ENCODE measurements around a stretch of chr11.

DNA sequence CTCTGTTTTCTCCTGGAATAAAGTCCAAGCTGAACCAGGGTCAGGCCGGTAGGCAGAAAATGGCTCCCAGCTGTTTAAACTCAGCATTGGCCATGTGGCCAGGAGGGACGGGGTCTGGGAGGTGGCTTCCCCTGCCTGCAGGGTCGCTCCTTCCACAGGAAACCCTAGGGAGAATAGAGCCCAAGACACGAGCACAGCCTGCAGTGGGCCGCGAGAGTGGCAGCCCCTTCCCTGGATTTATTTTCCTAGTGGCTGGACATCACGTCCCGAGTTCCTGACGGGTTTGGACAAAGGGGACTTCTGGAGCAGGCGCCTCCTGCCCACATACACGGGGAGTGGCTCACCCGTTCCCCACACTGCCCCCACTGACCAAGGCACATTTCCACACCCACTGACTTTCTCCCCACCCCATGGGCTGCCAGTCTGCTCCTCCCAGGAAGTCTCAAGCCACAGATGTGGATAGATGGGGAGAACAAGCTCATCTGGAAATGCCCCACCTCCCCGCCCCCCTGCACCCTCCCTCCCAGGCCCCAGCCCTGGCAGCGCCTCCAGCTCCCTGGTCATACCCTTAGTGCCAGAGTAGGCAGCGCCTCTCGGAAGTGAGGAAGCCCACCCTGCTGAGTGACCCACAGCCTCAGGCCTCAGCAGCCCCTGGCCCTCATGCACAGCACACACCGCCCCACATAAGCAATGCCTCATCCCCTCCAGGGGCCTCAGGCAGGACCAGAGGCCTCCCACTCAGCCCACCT lies 34.0 kb upstream of the FADD start:
- RRBS, result no CpG with 5 or more reads among the region's 17 CpGs

DNA sequence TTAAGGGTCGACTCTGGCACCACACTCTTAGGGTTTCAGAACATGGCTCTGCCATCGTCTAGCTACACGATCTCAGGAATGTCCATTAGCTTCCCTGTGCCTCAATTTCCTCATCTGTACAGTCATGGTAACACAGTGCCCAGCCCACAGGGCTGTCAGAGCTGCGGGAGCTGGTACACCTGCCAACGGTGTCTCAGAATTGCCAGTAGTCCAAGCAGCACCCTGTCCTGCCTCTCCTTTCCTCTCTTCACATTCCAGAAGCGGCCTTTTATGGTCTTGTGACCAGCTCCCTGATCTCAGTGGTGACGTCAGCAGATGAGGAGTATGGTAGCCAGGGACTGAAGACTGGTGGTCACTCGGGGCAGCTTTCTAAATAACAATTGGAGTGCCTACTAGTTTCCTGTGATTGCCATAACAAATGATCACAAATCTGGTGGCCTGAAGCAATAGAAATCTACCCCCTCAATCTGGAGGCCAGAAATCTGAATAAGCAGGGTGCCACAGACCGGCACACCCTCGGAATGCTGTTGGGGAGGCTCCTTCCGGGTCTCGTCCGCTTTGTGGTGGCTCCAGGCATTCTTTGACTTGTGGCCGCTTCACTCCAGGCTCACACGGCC lies 2.0 kb downstream of the FADD start:
- RRBS, result no CpG with 5 or more reads among the region's 15 CpGs

DNA sequence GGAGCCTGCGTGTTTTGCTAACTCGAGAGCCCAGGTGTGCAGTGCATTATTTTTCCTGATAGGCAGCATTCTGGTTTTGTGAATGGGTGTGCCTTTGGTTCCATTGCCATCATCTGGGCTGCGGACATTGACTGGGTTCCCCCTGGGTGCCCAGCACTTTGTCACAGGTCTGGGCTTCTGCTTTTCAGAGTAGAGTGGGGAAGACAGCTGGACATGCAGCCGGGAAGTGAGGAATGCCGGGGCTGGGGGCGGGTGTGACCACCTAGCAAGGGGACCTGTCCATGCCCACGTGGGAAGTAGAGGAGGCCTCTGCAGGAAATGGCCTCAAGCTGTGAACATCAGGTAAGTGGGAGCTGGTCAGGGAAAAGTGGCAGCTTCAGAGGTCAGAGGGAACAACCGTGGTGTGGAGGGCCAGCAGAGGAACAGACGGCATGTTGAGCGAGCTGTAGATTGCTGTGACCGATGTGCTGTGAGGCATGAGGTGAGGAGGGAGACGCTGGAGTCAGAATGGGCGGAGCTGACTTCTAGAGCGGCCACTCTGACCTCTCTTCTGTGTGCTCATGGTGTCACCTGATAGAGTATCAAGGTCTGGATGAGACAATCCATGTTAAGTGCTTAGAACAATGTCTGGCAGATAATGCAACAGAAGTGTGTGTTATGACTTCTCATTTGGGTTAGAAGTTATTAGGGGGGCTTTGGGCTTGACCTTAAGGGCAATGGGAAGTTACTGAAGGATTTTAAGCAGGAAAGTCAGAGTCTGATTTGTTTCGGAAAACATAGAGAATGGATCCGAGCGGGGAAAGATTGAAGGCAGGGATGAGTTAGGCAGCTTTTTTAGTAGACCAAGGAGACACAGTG lies 42.4 kb downstream of the PPFIA1 start:
- RRBS, result no CpG with 5 or more reads among the region's 17 CpGs

DNA sequence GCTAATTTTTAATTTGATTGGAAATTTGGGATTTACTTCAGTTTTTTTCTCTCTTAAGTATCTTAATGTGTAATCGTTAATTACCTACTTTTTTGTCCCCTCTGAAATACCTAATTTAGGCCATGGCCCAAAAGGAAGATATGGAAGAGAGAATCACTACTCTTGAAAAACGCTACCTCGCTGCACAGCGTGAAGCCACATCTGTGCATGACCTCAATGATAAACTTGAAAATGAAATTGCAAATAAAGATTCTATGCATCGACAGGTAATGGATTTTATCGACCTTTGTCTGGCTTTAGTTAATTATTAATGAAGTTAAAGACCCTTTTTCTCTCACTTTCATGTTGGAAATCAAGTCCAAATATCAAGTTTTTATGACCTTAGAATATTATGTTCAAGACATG lies 59.6 kb downstream of the PPFIA1 start:
- RRBS, result no CpG with 5 or more reads among the region's 6 CpGs

DNA sequence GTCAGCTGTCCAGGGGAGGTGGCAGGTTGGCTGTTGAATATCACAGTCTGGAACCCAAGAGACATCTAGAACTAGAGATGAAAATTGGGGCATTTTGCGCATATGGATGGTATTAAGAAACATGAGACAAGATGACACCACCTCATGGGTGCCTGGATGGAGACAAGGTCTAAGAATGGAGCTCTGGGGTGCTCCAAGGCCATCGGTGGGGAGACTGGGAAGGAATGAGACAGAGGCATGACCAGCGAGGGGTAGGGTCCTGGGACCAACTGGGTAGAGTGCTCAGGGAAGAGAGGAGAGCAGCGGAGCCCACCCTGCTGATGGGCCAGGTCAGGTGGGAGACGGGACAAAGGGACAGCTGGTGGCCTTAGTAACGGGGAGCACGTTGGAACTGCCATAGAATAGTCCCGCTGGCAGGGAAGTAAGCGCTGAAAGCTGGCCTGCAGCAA lies 56.8 kb upstream of the CTTN start:
- RRBS, result no CpG with 5 or more reads among the region's 9 CpGs

- RRBS, result 96% methylated on average over 2 of the region's 11 CpGs
These were observed 30.5 kb downstream of the CTTN start for GRCh38 chr11:70428844-70429212.

- RRBS, result 40% methylated on average over 6 of the region's 25 CpGs
These were observed 230.7 kb downstream of the CTTN start for GRCh38 chr11:70628768-70629601.

DNA sequence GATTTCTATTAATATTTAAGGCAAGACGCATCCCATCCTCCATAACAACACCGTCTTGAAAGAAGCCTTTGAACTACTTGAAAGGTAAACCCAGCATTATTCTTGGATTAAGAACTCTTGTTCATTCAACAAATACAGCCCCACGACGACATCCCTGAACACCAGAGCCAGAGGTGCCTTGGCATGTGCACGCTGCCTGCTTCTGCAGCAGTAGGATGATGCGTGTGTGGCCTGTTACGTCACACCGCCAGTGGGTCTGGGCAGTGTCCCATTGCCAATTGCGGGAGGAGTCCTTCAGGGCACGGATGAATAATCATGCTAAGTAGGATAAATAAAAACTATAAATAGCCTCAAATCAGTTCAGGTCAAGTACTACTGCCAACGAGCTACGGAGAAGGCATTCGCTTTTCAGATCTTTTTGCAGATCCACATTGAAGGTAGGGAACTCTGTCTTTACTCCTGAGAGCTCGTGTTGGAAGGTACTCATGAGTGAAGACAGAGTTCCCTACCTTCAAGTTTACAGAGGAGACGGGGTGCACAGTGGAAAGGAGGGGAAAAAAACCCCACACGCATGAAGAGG lies 380.4 kb downstream of the SHANK2 start:
- RRBS, result no CpG with 5 or more reads among the region's 16 CpGs

DNA sequence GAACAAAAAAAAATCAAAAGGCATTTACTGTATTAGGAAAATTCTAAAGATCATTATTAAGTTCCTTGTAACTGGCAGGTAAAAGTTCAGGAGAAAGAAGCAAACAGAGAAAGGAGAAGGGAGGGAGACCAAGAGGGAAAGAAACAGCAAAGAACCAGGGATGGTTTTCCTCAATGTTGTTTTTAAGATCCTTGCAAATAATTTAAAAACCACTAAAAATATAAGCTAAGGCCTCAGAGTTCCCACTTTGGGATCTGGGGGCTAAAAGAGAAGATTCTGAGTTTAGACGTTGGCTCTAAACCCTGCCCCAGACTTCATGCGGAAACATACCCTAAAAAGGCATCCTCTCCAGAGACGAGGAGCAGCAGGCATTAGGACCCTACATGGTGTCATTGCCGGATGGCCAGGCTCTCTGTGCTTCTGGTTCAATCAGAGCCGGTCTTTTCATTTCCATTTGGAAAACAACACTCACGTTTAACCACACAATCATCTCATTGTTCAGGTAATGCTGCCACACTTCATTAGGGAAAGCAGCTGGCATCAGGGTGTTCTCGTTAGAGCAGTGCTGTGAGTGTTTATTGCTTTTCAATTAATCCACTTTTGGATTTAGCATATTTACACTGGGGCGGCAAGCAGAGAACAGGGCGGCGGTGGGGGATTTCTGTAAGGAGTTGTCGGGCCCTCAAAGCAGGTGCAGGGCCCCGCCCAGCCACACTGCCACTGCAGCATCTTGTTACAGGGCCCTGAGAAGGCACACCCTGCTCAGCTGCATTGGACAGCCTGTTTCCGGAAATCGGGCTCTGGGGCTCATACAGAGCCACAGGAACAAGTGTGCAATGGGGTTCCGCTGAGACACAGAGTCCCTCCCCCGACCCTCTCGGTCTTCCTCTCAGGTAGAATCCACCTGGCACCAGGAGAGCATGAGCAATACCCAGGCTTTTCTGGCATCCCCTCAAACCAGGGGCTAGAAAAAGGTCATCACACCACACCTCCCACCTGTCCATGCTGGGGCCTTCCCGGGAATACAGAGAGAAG lies 338.6 kb downstream of the SHANK2 start:
- RRBS, result 40% methylated on average over 1 of the region's 18 CpGs

DNA sequence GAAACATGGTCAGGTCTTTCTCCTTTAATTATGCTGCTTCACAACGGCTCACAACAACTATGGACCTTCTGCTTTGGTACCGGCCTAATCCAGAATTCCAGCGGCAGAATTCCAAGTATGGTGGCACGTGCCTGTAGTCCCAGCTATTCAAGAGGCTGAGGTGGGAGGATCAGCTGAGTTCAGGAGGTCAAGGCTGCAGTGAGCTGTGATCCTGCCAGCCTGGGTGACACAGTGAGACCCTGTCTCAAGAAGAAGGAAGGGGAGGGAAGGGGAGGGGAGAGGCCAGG lies 145.9 kb downstream of the SHANK2 start:
- RRBS, result no CpG with 5 or more reads among the region's 4 CpGs

DNA sequence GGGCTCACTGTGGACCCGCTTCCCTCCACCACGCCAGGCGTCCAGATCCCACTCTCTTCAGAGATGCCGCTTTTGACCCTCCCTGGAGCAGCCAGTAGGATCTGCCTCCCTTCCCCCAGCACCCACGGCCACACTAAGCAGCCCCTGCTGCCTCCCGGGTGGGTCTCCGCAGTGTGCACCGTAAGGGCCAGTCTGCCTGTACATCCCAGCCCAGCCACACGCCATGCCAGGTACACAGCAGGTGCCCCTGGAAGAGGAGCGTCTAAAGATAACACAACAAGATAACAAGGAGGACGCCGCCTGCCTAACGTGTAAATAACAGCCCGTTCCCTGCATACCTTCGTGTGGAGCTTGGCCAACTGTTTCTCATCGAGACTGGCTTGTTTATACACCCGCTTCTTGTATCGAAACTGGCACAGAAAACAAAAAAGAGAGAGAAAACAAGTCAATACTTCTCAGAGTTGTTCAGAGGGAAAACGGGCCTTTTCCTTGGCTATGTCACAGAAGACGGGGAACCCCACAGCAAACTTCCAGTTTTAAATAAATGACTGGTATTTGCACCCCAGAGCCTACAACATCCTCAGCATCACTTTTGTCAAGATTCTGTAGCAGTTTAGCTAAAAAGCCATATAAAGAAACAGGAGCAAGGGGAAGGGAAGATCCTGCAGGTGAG lies 139.3 kb downstream of the SHANK2 start:
- RRBS, result no CpG with 5 or more reads among the region's 20 CpGs

GRCh38 chr11:71153004-71153818 lies 99.2 kb downstream of the SHANK2 start:
- RRBS, result 63% methylated on average over 1 of the region's 22 CpGs

DNA sequence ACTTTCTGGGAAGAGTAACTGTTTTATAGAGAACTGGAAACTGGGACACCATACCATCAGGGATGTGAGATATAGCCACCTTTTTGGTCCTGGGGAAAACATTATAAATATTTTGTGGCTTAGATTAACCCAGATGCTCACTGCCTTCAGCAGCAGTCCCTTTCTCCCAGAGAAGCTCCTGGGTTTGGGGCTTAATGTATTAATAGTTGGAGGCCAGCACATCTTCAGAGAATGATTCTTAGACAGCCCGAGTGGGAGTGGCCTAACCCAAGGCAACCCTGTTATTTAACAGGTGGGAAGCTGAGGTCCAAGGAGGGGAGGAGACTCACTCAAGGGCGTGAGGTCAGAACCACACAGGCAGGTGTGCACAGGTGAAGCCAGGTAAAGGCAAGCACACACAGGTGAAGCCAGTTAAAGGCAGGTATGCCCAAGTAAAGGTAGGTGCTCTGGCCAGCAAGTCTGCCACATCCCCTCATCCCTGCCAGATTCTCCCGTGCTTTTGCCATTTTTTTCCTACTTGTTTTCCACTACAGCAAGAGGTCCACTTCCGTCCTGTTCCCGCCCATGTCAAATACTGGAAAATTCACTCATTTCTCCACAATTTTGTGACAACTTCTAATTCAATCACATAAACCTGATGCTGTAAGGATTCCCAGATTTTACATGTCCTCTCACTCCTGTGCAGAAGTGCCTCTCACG lies 2.9 kb upstream of the SHANK2 start:
- RRBS, result no CpG with 5 or more reads among the region's 6 CpGs

GRCh38 chr11:71282351-71282887 lies 30.0 kb upstream of the SHANK2 start:
- RRBS, result no CpG with 5 or more reads among the region's 10 CpGs

DNA sequence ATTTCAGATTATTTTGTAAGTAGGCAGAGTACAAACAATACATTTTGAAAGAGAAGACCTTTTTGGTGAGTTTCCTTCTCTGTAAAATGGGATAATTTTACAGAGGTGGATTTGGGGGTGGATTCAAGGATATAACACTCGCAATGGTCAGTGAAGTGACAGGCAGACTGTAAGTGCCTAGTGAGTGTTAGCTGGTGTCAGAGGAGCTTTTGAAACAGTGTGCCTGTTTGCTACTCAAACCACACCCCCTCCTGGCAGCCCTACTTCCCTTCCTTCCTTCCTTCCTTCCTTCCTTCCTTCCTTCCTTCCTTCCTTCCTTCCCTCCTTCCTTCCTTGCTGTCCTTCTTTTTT lies 57.5 kb downstream of the DHCR7 start:
- RRBS, result no CpG with 5 or more reads among the region's 1 CpG

DNA sequence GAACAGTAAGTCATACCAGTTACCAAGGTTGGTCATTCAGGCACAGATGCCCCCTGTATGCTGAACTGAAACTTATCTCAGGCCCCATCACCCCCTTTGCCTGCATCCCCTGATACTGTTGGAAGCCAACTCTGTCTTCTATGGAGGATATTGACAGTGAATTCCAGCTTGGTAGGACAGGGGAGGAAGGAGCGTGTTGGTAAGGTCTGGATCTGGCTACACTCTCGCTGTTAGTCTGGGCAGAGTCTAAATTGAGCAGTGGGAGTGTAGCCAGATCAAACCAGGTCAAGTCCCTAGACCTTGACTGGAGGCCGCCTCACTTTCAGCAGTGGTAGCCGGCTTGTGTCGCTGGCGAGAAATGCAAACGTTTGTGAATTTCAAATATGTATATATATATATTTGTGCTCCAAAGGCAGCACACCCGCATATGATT lies 26.8 kb downstream of the DHCR7 start:
- RRBS, result 78% methylated on average over 5 of the region's 8 CpGs

- RRBS, result no CpG with 5 or more reads among the region's 6 CpGs
These were observed 13.9 kb downstream of the DHCR7 start for GRCh38 chr11:71434337-71434634.

DNA sequence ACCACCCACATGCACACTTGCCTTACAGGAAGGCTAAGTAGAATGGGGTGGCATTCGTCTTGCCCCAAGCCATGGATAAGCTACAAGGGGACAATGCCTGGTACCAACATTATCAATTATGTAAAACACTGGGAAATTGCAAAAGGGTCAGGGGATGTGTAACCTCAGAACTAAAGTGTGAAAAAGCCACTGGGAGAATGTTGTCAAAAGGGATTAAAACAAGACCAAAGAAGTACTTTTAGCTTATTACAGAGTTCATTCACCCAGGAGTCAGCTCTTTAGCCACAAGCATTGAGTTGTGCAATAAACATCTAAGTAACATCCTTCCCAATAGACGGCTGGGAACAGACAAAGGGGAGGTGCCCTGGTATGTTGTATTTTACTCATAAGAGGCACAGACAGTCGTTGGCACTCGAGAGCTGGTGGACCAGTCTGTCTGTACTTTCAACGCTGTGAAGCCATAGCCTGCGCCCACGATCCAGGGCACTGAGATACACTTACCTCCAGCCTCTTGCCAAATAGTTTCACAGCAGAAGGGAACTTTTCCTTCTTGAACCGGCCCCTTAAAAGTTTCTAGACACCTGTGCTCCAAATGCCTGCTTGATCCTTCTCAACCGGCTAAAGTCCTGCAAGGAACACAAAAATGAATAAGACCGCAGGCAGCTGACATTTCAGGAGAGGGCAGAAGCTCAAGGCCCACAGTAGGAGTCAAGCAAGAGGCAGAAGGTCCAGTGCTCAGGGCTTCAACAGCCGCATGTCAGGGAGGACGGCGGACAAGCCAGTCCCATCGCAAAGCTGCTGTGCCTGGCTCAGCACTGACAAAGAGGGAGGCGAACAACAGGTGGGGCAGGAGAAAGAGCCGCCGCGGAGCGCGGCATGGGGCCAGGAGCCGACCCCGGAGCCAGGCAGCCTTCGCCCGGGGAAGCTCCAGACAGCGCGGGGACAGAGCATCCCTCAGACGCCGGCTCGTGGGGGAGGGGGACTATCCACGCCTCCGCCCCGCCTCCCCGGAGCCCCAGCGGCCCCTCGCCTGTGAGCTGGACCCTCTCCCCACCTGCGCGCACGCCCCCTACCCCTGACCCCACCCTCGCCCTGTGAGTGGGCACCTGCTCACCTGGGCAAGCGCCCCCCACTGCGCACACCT lies 712 bp downstream of the DHCR7 start:
- RRBS, result 3% methylated on average over 10 of the region's 41 CpGs

DNA sequence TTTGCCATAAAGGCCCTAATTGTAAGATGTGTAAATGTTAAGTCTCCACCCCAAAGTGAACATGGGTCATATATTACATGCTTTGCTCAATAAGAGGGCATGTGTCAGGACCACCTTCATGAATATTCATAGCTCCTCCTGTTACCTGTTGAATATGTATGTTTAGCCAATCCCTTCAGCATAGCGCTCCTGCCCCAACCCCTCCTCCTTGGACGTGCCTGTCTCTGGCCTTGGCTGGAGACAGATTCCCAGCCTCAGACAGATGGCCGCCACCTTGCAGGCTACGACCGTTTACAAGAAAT lies 1.2 kb upstream of the NADSYN1 start:
- RRBS, result no CpG with 5 or more reads among the region's 5 CpGs

DNA sequence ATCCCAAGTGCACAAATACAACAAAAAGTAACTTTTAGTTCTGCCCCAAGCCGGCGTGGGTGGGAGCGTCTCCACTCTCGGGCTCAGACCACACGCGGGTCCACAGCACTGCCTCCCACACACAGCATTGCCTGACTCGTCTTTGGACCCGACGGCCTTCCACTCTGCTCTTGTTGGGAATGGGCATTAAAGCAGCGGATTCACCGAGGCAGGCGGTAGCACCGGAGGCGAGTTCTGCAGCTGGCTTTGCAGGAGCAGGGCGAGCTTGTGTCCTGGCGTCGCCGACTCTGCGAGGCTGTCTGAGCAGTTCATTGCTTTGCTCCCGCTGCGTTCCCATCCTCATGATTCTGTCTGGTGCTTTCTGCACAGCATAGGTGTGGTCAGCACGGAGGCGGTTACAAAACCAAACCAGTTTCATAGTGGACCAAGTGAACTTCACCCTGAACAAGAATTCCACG lies 23.1 kb downstream of the NADSYN1 start:
- RRBS, result 100% methylated on average over 1 of the region's 24 CpGs

All from AG08470 (cell line).